ENCODE measurements around a stretch of chr6.

- RRBS: 69% methylated on average over 4 of the region's 18 CpGs
Observed at GRCh38 chr6:33210899-33211526, 2.7 kb downstream of the RING1 start.

GRCh38 chr6:33212173-33212770, 4.0 kb downstream of the RING1 start:
- RRBS: no CpG with 5 or more reads among the region's 10 CpGs

DNA sequence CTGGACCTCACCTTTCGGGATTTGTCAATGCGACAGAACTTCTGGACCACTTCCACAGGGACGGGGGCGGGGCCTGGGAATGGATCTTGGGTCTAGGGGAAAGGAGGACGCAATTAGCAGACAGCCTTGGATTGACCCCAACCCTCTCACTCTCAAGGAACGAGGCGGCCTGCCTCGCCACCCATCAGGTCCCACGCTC, 537 bp downstream of the WDR46 start:
- RRBS: no CpG with 5 or more reads among the region's 9 CpGs

GRCh38 chr6:33312694-33313128, 1.2 kb downstream of the TAPBP start:
- RRBS: no CpG with 5 or more reads among the region's 17 CpGs

DNA sequence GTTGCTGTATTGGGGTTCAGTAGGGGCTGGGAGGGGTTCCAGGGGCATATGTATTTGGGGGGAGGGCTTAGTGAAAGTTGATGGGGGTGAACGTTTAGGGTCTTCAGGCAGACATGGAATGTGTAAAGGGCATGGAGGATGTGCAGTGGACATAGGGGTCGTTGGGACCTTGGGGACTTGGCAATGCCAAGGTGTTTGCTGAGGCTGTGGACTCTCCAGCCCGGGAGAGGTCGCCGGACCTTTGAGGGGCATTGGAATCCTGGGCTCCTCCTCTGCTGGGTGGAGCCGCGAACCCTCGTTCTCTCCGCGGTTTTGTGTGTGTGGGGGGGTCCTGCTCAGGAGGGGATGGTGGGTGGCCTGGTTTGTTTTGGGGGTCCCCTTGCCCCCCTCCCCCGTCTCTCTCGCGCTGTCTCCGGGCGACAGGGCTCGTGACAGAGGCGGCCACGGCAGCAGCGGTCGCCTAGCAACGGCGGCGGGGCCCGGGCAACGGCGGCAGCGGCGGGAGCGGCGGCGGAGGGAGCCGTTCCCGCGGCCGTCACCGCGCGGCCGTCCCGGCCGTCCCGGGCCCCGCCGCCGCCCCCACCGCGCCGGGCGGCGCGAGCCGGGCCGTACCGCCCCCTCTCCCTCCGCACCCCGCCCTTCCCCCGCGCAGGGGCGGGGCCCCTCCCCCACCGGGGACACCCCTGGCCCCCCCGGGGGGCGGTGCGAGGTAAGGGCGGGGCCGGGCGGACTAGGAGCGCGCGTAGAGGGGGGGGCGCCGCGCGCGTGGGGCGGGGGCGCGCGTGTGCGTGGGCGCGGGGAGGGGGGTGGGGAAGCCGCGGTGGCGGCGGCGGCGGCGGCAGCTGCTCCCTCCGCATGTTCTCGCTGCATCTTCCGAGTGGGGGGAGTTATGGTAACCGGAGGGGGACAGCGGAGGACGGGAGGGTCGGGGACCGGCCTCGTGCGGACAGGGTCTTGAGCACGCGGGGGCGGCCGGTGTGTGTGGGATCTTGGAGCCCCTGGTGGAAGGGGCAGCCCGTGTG, 7.9 kb downstream of the SYNGAP1 start:
- RRBS: 2% methylated on average over 47 of the region's 103 CpGs

DNA sequence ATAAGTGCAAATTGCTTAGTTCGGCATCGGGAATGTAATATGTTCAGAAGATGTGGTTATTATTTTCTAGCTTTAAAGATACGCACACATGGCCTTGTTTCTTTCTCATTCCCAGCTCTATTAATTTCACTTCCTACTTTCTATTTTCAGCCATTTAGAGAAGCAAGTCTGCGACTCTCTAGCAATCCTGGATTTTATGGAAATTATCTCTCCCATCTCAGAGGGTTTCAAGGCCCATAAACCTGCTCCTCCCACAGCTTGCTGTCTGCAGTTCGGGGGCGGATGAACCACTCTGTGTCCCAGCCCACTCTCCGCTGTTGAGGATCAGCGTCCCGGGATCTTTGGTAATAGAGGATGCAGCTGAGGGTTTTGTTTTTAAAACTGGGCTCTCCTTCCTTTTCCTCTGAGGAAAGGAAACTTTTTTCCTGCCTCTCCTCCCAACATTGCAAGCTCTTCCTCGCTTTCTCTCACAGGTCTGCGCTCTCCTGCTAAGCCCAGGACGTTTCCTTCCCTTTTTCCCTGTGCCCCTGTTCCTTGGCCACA, 54.6 kb downstream of the ZBTB9 start:
- RRBS: no CpG with 5 or more reads among the region's 12 CpGs

DNA sequence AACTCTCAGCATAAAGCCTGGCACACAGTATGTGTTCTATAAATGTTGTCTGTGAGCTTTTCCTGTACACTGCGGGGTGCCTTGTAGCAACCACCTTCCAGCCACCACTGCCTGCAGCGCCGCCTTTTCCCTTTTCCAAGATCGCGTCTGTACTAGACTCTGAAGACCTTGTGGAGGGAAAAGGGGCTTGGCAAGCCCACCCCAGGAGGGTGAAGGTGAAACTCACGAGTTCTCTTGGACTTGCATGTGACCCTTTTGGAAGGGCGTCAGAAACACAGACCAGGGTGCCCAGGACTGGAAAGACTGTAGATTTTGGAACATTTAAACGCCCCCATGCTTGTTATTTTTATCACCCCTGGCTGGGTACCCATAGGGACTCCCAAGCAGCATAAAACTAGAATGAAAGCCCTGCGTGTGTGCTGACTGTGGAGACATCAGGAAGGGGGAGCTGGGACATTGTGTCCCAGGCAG, 8.4 kb downstream of the BAK1 start:
- RRBS: no CpG with 5 or more reads among the region's 9 CpGs

- RRBS: no CpG with 5 or more reads among the region's 4 CpGs
Observed at GRCh38 chr6:33673498-33673877, 38.0 kb downstream of the UQCC2 start.

DNA sequence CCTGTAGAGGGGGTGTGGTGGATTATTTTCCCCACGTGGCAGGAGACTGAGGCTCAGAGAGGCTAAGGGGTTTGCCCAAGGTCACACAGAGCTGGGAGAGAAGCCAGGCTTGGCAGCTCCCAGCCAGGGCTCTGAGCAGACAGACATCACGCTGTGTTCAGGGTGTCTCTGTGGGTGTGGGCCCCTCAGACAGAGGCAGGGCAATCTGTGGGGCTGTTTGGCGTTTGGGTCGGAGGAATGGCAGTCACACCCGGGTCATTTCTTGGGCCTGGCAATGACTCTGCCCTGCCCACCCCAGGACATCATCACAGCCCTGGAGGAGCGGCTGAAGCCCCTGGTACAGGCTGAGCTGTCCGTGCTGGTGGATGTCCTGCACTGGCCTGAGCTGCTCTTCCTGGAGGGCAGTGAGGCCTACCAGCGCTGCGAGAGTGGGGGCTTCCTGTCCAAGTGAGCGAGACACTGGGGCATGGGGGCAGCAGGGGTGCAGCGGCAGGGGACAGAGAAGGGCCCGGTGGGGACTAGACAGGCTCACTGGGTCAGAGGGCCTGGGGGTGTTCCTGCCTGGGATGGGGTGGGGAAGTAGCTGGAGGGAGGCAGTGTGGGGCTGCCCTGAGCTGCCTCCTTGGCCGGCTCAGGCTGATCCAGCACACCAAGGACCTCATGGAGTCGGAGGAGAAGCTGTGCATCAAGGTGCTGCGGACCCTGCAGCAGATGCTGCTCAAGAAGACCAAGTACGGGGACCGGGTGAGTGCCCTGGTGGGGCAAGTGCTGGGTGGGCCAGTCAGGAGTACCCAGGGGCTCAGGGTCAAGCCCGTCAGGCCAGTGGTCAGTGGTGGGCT, 27.6 kb downstream of the UQCC2 start:
- RRBS: no CpG with 5 or more reads among the region's 18 CpGs

DNA sequence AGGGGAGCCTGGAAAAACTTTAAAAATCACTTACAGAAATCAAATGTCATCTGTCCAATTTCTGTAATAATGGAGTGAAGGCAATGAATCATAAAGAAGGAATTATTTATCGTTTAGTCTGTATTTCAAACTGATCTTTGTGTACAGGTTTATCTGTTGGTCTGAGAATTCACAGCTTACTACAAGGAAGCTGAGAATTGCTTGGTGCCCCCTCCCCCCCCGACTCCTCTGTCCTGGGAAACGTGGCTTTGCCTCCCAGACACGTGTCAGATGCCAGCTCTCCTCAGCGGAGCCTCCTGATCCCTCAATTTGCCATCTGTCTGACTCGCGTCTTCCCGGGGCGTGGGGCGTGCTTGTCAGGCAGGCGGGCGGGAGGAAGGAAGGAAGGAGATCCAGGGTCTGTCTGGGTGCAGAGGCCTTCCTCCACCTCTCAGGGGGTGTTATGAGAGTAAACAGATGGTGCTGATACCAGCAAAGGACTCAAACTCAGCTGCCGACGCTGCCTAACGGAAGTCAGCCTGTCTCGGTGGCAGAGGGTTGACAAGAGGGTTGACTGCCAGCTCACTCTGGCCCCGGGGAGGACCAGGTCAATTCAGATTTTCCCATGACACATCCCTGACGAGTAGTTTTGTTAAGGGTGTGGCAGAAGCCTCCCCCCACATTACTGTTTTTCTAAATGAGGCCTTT, 17.2 kb downstream of the UQCC2 start:
- RRBS: no CpG with 5 or more reads among the region's 18 CpGs

DNA sequence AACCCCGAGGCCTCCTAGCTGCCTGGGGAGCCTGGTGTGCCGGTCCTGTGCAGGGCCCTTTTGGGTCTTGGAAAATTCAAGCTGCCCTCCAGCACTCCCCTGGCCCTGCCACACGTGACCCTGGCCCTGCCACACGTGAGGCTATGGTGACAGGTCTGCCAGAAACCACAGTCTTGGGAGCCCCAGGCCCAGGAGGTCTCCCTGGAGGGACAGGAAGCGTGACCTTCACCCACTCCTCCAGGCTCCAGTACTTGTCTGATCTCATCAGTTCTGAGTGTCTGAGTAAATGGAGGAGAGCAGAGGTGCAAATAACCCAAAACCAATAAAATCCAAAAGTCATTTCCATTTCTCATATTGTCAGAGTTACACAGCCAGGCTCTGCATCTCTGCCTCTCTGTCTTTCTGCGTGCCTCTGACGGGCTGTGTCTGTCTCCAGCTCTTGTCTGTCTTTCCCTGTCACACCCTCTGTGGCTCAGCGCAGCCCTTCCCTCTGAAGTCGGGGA, 15.5 kb downstream of the IP6K3 start:
- RRBS: no CpG with 5 or more reads among the region's 9 CpGs

DNA sequence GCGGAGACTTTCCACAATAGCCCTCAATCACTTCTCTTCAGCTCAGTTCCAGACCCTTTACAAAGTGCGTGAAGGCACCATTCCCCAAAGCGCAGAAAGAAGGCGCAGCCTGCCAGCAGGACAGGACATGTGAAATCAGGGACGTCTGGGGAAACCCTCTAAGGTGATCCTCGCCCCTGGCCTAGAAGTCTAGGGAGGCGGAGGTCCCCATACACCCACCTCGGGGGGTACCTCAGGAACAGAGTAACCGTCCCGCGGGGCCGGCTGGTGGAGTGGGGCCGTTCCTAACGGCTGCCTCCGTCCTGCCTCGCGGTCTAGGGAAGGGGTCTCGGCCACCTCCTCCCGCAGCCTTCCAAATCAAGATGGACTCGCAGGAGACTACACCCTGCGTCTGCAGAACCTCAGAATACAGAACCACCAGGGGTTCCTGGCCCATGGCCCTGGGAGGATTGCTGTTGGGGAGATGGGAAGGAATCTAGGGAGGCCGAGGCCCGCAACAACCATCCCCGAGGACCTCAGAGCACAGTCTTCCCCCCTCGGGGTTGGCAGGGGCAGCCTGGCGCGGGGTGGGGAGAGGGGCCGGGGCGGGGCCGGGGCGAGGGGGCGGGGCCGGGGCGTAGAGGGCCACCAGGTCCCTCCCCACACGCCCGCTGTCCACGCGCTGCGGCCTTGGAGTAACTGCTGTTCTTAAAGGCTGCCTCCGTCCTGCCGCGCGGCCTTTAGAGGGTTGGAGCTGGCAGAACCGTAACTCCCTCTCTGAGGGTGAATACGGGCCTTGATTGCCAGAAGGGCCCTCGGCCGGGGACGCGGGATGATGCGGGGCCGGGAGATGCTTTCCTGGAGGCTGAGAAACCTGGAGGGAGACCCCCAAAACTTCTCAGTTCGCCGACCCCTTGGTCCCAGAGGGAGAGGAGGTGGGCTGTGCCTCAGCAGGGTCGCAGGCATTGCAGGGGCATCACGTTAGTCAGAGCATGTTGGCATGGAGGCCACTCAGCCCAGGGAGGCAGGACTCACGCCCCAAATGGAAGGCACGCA, 89.0 kb upstream of the MLN start:
- RRBS: no CpG with 5 or more reads among the region's 57 CpGs

DNA sequence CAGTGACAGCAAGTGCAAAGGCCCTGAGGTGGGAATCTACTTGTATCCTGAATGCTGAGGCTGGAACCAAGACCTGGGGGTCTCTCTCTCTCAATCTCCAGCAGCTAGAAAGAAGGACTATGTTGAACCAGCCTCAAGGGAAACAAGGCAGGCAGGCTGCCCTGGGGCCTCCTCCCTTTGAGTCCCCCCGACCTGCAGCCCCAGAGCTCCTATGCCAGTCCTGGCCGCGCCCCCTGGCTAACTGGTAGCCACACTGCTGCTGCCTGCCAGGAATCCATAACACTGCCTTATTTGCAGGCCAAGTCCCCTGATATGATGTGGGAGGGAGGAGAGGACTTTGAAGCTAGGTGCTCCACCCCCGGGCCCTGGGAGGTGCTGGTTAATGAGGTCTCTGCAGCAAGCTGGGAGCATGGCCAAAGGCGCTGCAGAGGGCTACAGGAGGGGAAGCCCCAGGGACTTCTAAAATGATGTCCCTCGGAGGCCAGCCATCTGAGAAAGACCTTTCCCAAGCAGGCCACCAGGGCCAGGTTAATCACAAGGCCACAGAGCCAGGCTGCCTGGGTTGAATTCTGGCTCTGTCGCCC, 150.9 kb downstream of the GRM4 start:
- RRBS: no CpG with 5 or more reads among the region's 7 CpGs

GRCh38 chr6:34237829-34238437, 1.3 kb downstream of the HMGA1 start:
- RRBS: 8% methylated on average over 24 of the region's 53 CpGs

DNA sequence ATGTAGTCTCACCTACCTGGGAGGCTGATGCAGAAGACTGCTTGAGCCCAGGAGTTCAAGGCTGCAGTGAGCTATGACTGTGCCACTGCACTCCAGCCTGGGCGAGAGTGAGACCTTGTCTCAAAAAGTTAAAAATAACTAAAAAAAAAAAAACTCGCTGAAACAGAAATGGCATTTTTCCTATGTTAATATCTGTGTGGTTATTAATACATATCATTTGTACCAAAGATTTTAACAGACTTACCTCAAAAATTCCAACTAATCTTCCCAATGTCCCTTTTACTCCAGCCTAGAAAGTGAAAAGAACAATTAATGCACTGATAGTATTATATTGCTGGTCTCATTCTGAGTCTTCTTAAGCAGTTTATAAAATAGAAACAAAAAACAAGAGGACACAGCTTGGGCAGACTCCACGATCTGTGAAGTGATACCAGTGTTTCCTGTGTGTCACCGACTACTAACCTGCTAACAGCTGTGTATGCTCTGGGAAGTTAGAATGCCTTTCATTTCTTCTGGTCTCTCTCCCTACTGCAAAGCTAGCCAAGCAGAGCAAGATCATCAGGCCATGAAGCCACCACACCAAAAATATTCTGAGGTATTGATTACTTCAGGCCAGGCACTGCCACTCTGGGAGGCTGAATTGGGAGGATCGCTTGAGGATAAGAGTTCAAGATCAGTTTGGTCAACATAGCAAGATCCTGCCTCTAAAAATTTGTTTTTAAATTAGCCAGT, 46.8 kb upstream of the SMIM29 start:
- RRBS: no CpG with 5 or more reads among the region's 5 CpGs

DNA sequence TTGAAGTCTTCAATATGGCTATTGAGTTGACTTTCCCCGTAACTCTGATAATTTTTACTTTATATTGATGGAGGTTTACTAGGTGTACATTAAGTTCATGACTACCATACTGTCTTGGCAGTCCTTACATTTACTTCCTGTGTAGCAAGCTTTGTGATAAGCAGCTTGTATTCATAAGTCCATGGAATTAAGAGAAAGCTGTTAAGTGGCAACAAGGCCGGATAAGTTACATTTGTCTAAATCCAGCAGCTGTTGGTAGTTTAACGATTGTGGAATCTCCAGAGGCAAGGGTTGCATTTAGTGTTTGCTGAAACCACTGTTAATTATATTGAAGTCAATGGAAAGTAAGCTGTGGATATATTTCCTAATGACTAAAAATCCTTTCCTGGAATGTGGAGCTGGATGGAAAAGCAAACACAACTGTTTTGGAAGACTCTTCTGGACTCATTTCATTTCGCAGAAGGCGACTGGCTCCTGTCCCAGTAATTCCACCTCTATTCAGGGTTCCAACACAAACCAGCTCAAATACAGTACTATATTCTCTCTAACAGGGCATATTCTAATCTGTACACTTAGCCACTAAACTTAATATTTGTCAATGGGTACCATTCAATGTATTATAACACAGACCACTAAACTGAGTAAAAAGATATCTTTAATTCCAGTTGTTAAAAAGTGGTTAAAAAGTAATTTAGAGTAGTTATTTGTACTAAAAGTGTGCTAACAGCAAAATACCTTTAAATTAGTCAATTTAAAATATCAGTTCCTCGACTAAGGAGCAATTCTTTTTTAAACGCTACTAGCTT, 57.5 kb upstream of the SMIM29 start:
- RRBS: no CpG with 5 or more reads among the region's 7 CpGs

- RRBS: no CpG with 5 or more reads among the region's 11 CpGs
Observed at GRCh38 chr6:34414376-34415618, 11.1 kb downstream of the RPS10 start.

GRCh38 chr6:34424493-34424871, 1.4 kb downstream of the RPS10 start:
- RRBS: no CpG with 5 or more reads among the region's 9 CpGs

DNA sequence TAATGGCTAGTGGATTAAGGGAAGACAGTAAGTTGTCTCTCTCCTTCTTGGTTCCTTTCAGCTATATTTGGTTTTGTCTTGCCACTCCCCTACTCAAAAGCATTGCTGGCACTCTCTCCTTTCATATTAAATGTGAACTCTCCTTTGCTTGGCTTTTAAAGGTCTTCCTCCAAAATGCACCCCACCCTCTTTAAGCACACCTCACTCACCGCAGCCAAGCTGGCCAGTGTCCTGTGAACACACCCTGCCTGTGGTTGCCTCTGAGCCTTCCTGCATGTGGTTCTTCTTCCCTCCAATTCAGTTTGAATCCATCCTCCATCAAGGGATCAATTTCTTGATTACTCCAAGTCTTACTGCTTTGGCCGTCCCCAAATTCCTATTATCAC, 41.5 kb upstream of the SPDEF start:
- RRBS: no CpG with 5 or more reads among the region's 2 CpGs

- RRBS: no CpG with 5 or more reads among the region's 3 CpGs
Observed at GRCh38 chr6:34672837-34673036, 23.8 kb downstream of the ILRUN start.